ENCODE measurements around a stretch of chrX.

- PRO-cap, result no peak
Observed at GRCh38 chrX:11191587-11192377, 80.7 kb downstream of the HCCS start.

DNA sequence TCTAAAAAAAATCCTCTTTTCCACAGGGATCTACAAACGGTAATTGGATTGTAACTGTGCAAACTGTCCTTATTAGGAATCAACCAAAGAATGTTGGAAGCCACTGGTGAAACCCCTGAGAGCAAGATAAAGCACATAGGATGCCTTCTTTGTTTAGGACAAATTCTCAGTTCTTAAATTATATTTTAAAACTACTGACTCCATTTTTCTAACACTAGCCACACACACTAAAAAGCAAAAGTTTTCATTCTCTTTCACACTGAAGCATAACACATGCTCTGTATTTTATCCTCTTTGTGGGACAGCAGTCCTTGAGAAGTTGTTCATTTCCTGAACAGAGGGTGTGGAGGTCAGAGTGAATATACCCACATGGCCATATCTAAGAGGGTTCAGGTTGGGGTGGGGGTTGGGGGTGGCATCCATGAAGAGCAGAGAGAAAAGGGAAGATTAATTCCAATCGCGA is 27.0 kb upstream of the AMELX start:
- PRO-cap, result no peak

DNA sequence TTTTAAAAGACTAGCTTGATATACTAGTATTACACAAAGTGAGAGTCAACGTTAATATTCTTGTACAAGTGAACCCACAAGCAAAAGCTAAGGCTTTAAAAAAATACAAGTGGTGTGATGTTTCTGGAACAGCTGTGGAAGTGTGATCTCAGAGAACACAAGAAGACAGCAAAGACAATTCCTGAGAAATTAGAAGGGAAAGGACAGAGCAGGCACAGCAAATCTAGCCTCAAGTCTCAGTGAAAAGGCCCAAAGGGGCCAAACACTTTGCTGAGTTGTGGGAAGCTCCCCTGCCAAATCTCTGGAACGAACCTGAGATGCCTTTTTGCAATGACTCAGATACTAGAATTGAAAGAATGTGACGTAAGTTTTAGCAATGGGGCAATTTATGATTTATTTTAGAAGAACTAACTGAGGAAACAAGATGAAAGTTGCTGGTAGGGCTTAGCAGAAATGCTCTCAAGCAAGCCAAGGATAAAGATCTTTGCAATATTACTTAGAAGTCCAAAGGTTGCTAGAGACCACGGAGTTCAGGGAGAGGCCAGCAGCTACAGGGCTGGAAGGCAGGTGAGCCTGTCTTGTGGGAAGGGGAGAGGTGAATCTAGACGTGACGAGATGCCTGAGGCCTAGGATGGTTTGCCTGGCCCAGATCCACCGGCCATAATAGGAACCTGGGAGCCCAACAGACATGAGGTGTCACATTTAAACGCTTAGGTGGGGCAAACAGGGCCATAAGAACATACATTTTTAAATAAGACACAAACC is 92.9 kb downstream of the AMELX start:
- PRO-cap, result no peak

- PRO-cap, result no peak
Observed at GRCh38 chrX:12843853-12844341, 23.0 kb upstream of the TLR7 start.

DNA sequence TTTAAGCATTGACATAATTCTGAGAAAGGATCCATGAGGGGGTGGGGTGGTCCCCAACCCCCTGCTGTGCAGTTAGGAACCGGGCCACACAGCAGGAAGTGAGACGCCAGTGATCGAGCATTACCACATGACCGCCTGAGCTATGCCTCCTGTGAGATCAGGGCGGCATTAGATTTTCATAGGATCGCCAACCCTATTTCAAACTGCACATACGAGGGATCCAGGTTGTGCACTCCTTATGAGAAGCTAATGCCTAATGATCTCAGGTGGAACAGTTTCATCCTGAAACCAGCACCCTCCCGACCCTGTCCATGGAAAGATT is 7.2 kb upstream of the TMSB4X start:
- PRO-cap, result no peak

DNA sequence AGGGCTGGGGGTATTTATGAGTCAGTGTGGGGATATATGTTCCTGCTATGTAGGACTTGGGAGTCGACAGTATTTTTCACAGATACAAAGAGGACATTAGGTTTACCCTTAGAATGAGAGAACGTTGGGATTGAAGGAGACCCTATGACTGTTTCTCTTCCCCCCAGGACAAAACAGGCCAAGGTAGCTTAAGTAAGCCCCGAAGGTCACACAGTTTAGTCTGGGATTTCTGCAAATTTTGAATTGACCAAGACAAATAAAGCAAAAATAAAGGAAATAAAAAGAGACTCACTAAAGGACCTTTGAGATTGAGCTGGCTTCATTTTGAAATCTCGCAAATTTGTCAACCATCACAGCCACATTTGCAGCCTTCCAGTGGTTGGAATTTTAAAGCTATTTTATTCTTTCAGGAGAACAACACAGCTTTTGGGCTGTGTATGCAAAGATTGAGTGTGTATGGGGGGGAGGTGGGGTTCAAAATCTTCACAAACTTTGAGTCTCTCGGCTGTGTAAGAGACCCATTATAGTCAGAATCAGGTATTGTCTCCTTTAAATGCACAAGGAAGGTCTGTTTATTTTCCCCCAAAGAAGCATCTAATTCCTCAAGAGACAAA is 4.2 kb downstream of the TMSB4X start:
- PRO-cap, result no peak

- PRO-cap, result no peak
Observed at GRCh38 chrX:13028645-13029423, 15.6 kb downstream of the FAM9C start.

GRCh38 chrX:13043432-13043998 is 905 bp downstream of the FAM9C start:
- PRO-cap, result no peak

DNA sequence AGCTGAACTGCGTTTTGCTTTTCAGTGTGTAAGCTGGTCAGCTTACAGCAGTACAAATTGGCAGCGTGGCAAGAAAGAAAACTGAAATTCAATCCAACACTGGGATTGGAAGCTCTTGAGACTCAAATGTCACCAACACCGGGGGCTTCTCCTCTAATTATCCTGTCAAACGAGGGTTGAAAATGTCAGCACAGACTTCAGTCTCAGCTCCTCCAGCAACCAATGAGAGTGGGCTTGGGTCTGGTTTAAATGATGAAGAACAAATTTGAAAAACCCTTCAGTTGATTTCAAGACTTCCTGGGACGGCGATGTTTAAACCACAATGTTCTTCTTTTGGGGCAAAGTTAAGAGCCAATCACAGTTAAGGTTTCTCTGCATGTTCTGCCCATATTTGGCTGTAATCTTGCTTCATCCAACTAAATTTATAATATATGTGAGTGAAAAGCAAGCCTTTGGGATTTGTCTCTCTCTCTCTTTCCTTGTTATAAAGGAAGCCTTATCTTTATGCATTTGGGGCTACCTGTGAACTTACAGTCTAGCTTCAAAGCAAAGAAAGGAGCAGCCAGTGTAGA is 46.6 kb upstream of the FAM9C start:
- PRO-cap, result bidirectional peak, plus-strand start at position 275 of the sequence, minus-strand start at position 224 of the sequence

DNA sequence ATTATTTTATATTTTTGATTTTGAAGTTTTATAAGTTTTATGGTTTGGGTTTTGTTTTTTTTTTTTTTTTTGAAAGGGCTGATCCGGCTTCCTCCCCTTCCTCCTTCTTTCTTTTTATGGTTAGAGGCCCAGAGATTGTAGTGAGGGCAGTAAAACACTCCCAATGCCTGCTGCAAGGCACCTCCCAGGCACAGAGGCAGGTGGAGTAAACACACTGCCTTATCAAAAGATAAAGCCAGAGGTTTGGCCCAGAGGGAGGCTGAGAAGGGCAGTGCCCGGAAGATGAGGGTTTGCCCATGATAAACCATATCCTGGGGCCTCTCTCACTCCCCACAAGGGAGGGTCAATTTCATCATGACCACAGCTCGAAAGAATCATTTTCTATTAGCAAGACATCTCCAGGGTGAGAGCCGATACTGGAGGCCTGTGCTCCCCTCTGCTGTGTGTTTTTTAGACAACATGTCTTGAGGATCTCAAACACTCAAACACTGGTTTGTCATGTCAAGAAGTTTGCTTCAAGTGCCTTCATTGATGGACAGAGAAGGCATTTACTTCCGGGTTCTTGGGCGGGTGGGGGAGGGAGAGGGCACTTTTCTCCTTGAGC is 98.5 kb upstream of the FAM9C start:
- PRO-cap, result no peak

DNA sequence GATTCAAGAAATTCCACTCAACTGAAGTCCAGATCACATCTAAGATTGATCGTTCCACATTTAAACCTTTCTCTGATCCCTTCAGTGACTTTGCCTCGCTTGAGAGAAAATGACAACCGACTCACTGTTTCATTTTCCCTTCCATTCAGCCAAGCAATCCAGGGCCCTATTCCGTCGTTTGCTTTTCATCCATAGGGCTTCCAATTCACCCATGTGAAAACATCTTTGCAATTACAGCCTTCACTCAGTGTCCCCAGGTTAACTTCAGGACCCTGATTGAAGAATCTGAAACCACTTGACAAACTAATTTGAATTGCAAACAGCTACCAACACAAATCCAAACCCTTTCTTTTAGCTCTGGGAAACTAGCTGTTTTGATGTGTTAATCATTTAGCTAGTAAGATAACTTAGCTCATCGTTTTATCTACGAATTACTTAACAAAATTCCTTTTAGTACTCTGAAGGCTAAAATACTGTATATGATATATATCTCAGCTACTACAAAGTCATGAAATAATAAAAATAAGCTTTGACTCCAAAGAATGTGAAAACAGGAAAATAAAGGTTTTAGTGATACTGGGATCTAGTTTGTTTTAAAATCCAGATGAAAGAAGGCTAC is 120.3 kb upstream of the FAM9C start:
- PRO-cap, result no peak

- PRO-cap, result no peak
Observed at GRCh38 chrX:13167214-13167875, 122.9 kb upstream of the FAM9C start.

GRCh38 chrX:13167876-13168273 is 123.5 kb upstream of the FAM9C start:
- PRO-cap, result no peak

- PRO-cap, result no peak
Observed at GRCh38 chrX:13746776-13747070, 12.2 kb downstream of the OFD1 start.

- PRO-cap, result no peak
Observed at GRCh38 chrX:13766623-13767374, 32.3 kb downstream of the OFD1 start.

DNA sequence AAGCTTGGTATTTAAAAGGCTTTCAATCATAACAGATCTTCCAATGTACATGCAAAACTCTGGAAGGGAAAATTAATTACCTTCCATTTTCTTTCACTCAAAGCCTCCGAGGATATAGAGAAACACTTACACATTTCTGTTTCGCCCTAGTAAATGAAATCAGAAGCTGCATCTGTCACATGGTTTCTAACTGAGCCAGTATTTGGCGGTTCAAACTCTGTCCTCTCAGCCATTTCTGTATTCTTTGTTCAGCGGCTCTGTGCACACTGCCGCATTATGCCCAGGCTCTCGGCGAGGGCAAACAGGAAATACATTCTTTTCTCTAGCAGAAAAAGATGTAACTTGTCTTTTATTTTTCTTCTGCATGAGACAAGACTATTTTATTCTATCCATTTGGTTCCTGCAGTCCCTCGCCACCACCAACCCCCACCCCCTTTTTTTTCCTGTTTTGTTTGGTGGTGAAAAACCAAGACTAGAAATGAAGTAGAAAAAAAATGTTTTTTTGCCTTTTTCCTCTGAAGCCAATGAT is 71.4 kb upstream of the GPM6B start:
- PRO-cap, result bidirectional peak, plus-strand start at position 272 of the sequence, minus-strand start at position 268 of the sequence

GRCh38 chrX:13937984-13939044 is 91.4 kb downstream of the GEMIN8 start:
- PRO-cap, result bidirectional peak, plus-strand start at chrX:13938065, minus-strand start at chrX:13937899; bidirectional peak, plus-strand start at chrX:13938585, minus-strand start at chrX:13938521; bidirectional peak, plus-strand start at chrX:13938768, minus-strand start at chrX:13938683

GRCh38 chrX:14886018-14886610 is 12.9 kb downstream of the MOSPD2 start:
- PRO-cap, result no peak

- PRO-cap, result bidirectional peak, plus-strand start at chrX:15335719, minus-strand start at chrX:15335523
Observed at GRCh38 chrX:15335631-15335962, 274 bp upstream of the PIGA start.

GRCh38 chrX:15492398-15493020 is 624 bp downstream of the PIR start:
- PRO-cap, result no peak